ENCODE measurements around a stretch of chr5.

GRCh38 chr5:55868680-55869158 is 17.6 kb downstream of the IL31RA start:
- RAMPAGE, long total RNA: no peak
- RRBS, 2 experiments: no CpG with 5 or more reads among the region's 1 CpG
CAGE:
- cytosol, long polyA minus RNA: no peak
- cytosol, long polyA plus RNA: no peak
- long polyA plus RNA: no peak
- nucleolus, long total RNA: no peak
- nucleus, long polyA plus RNA: no peak
- nucleus, long total RNA: no peak

DNA sequence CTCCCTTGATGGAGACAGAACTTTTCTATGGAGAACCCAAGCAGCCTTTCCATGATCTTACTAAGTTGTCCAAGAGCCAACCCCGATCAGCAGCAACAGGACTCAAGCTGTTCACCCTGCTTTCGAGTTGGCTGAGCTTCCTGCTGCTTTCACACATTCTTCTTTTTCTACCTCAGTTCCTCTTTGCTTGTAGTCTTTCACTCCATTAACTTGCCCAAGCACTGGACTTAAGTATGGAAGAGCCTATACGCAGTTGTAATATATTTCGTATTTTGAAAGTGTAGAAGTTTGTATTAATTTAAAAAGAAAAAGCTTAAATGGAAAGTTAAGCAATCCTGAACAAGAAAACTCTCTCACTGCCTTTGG is 59.3 kb downstream of the IL6ST start:
- RAMPAGE, long total RNA: no peak
- RRBS, 2 experiments: no CpG with 5 or more reads among the region's 4 CpGs
CAGE:
- cytosol, long polyA minus RNA: no peak
- cytosol, long polyA plus RNA: no peak
- long polyA plus RNA: no peak
- nucleolus, long total RNA: no peak
- nucleus, long polyA plus RNA: no peak
- nucleus, long total RNA: no peak

DNA sequence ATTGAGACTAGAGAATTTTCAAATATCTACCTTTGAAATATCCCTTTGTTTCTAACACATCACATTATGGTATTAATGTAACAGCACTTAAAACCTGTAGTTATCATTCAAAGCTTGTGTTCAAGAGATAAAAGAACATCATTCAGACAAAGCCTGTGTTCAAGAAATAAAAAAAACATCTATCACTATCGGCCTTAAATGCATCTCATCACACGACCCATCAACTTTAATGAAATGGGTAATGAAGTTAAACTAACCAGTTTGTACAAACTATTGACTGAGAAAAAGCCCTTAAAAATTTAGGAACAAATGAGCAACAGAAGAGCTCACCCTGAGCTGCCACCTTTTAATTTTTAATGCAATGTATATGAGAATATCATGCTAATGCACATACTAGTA is 57.8 kb downstream of the IL6ST start:
- RAMPAGE, long total RNA: no peak
- RRBS, 2 experiments: no CpG with 5 or more reads among the region's 2 CpGs
CAGE:
- cytosol, long polyA minus RNA: no peak
- cytosol, long polyA plus RNA: no peak
- long polyA plus RNA: no peak
- nucleolus, long total RNA: no peak
- nucleus, long polyA plus RNA: no peak
- nucleus, long total RNA: no peak

DNA sequence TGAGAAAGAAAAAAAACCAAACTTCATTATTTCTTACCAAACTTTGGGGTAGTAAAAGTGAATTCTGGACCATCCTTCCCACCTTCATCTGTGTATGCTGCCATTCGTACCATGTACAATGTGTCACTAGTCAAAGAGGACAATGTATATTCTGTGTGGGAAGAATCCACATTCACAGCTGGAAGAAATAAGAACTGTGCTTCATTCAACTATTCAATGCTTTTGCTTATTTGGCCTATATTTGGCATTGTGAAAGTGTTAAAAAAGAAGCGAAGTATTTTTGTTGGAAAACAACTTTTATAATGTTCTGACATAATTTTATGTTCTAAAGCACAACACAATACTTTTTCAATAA is 43.4 kb downstream of the IL6ST start:
- RAMPAGE, long total RNA: no peak
- RRBS, 2 experiments: no CpG with 5 or more reads among the region's 2 CpGs
CAGE:
- cytosol, long polyA minus RNA: no peak
- cytosol, long polyA plus RNA: no peak
- long polyA plus RNA: no peak
- nucleolus, long total RNA: no peak
- nucleus, long polyA plus RNA: no peak
- nucleus, long total RNA: no peak

DNA sequence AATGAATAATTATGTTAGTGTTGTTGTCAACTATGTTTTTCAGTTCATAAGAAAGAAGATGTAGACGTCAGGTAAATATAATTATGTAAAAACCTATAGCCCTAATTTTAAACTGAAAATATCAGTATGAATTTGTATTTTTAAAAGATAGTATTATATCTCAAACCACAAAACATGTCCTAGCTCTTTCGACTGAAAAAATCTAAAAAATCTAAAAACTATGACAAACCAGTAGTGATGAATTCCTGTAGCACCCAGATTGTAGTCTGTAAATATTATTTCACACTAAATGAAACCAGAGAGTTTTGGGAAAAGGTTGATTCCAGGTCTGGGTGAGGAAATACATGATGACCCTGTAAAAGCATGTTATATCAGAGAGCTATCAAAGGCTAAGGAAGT is 29.5 kb downstream of the IL6ST start:
- RAMPAGE, long total RNA: no peak
- RRBS, 2 experiments: no CpG with 5 or more reads among the region's 2 CpGs
CAGE:
- cytosol, long polyA minus RNA: no peak
- cytosol, long polyA plus RNA: no peak
- long polyA plus RNA: no peak
- nucleolus, long total RNA: no peak
- nucleus, long polyA plus RNA: no peak
- nucleus, long total RNA: no peak

- RAMPAGE, long total RNA: no peak
- RRBS, 2 experiments: no CpG with 5 or more reads among the region's 2 CpGs
CAGE:
- cytosol, long polyA minus RNA: no peak
- cytosol, long polyA plus RNA: no peak
- long polyA plus RNA: no peak
- nucleolus, long total RNA: no peak
- nucleus, long polyA plus RNA: no peak
- nucleus, long total RNA: no peak
These were observed 76.4 kb upstream of the IL6ST start for GRCh38 chr5:56071155-56071533.

DNA sequence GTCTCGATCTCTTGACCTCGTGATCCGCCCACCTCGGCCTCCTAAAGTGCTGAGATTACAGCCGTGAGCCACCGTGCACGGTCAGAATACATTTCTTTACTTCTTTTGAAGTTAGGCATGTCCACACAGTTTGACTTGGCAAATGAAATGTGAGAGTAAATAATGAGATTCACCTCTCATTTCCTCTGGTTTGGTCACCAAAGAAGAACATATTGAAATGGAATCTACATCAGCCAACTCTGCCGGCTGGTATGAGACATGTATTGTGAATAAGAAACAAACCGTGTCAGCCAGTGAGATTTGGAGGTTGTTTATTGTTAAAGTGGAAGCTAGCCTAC is 103.2 kb upstream of the IL6ST start:
- RAMPAGE, long total RNA: no peak
- RRBS, 2 experiments: no CpG with 5 or more reads among the region's 9 CpGs
CAGE:
- cytosol, long polyA minus RNA: no peak
- cytosol, long polyA plus RNA: no peak
- long polyA plus RNA: no peak
- nucleolus, long total RNA: no peak
- nucleus, long polyA plus RNA: no peak
- nucleus, long total RNA: no peak

GRCh38 chr5:56126910-56127194 is 106.3 kb downstream of the ANKRD55 start:
- RAMPAGE, long total RNA: no peak
- RRBS, 2 experiments: no CpG with 5 or more reads among the region's 5 CpGs
CAGE:
- cytosol, long polyA minus RNA: no peak
- cytosol, long polyA plus RNA: no peak
- long polyA plus RNA: no peak
- nucleolus, long total RNA: no peak
- nucleus, long polyA plus RNA: no peak
- nucleus, long total RNA: no peak

DNA sequence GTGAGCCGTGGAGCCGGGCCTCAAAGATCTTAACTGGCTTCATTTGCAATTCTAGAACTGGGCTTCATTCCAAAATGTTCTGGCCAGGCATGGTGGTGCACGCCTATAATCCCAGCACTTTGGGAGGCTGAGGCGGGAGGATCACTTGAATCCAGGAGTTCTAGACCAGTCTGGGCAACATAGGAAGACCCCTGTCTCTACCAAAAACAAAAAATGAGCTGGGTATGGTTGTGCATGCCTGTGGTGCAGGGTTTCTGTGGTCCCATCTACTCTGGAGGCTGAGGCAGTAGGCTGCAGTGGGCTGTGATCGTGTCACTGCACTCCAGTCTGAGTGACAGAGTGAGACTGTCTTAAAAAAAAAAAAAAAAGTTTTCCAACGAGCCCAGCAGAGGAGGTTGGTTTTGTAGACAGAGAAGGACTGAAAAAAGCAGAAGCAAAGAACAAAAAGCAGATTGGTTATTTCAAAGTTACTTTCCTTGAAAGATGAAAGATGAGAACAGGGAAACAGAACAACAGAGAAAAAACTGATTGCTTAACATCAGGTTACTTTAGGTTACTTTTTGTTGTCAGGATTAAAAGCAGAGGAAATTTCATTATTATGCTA is 78.2 kb downstream of the ANKRD55 start:
- RAMPAGE, long total RNA: no peak
- RRBS, 2 experiments: no CpG with 5 or more reads among the region's 6 CpGs
CAGE:
- cytosol, long polyA minus RNA: no peak
- cytosol, long polyA plus RNA: no peak
- long polyA plus RNA: no peak
- nucleolus, long total RNA: no peak
- nucleus, long polyA plus RNA: no peak
- nucleus, long total RNA: no peak

GRCh38 chr5:56441428-56441895 is 208.3 kb upstream of the ANKRD55 start:
- RAMPAGE, long total RNA: no peak
- RRBS, 2 experiments: no CpG with 5 or more reads among the region's 2 CpGs
CAGE:
- cytosol, long polyA minus RNA: no peak
- cytosol, long polyA plus RNA: no peak
- long polyA plus RNA: no peak
- nucleolus, long total RNA: no peak
- nucleus, long polyA plus RNA: no peak
- nucleus, long total RNA: no peak

- RAMPAGE, long total RNA: no peak
- RRBS, 2 experiments: no CpG with 5 or more reads among the region's 8 CpGs
CAGE:
- cytosol, long polyA minus RNA: no peak
- cytosol, long polyA plus RNA: no peak
- long polyA plus RNA: no peak
- nucleolus, long total RNA: no peak
- nucleus, long polyA plus RNA: no peak
- nucleus, long total RNA: no peak
These were observed 232.3 kb upstream of the ANKRD55 start for GRCh38 chr5:56465345-56465895.

- RAMPAGE, long total RNA: no peak
- RRBS, 2 experiments: no CpG with 5 or more reads among the region's 10 CpGs
CAGE:
- cytosol, long polyA minus RNA: no peak
- cytosol, long polyA plus RNA: no peak
- long polyA plus RNA: no peak
- nucleolus, long total RNA: no peak
- nucleus, long polyA plus RNA: no peak
- nucleus, long total RNA: no peak
These were observed 257.8 kb upstream of the ANKRD55 start for GRCh38 chr5:56490871-56491421.

GRCh38 chr5:56612735-56612993 is 202.7 kb upstream of the MAP3K1 start:
- RAMPAGE, long total RNA: no peak
- RRBS, 2 experiments: no CpG with 5 or more reads among the region's 1 CpG
CAGE:
- cytosol, long polyA minus RNA: no peak
- cytosol, long polyA plus RNA: no peak
- long polyA plus RNA: no peak
- nucleolus, long total RNA: no peak
- nucleus, long polyA plus RNA: no peak
- nucleus, long total RNA: no peak

- RAMPAGE, long total RNA: no peak
- RRBS, 2 experiments: no CpG with 5 or more reads among the region's 5 CpGs
CAGE:
- cytosol, long polyA minus RNA: no peak
- cytosol, long polyA plus RNA: no peak
- long polyA plus RNA: no peak
- nucleolus, long total RNA: no peak
- nucleus, long polyA plus RNA: no peak
- nucleus, long total RNA: no peak
These were observed 178.0 kb upstream of the MAP3K1 start for GRCh38 chr5:56637257-56637750.

DNA sequence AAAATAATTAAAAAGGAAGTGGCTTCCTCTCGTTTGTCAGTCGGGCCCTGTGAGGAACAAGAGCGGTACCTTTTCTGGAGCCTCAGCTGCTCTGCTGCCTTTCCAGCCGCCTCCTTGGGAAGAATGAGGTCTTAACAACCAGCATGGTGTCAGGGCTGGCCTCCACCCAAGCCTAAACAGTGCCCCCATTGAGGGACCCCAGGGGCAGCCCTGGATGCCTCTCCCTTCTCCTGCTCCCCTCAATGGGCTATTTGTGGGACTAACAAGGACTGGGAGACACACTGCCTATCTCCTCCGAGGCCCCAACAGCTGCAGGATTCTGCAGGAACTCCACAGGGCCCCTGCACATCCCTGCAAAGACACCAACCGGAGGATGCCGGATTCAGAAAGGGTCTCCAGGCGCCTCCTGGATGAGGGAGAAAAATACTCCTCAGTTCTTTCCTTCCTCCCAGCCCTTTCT is 155.3 kb upstream of the MAP3K1 start:
- RAMPAGE, long total RNA: no peak
- RRBS, 2 experiments: no CpG with 5 or more reads among the region's 8 CpGs
CAGE:
- cytosol, long polyA minus RNA: no peak
- cytosol, long polyA plus RNA: no peak
- long polyA plus RNA: no peak
- nucleolus, long total RNA: no peak
- nucleus, long polyA plus RNA: no peak
- nucleus, long total RNA: no peak

GRCh38 chr5:56829009-56829497 is 13.7 kb downstream of the MAP3K1 start:
- RAMPAGE, long total RNA: no peak
- RRBS, 2 experiments: no CpG with 5 or more reads among the region's 10 CpGs
CAGE:
- cytosol, long polyA minus RNA: no peak
- cytosol, long polyA plus RNA: no peak
- long polyA plus RNA: no peak
- nucleolus, long total RNA: no peak
- nucleus, long polyA plus RNA: no peak
- nucleus, long total RNA: no peak

DNA sequence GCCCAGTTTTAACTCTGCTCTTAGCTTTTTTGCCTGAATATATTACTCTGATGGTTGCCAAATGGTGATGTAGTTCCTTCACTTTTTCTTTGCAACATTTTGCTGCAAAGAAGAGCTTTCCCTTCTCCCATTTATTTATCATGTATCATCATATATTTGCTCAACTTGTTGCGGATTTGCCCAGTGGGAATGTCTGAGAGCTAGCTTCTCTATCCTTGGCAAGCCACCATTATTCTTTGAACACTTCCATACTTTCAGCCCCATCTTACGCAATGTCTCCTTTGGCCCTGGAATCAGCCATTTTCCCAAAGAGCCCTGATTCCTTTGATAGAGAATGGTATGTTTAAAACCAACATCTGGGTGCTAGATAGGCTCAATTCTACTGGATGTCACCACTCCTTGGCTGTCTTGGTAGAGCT is 12.7 kb upstream of the SETD9 start:
- RAMPAGE, long total RNA: no peak
- RRBS, 2 experiments: no CpG with 5 or more reads among the region's 2 CpGs
CAGE:
- cytosol, long polyA minus RNA: no peak
- cytosol, long polyA plus RNA: no peak
- long polyA plus RNA: no peak
- nucleolus, long total RNA: no peak
- nucleus, long polyA plus RNA: no peak
- nucleus, long total RNA: no peak

DNA sequence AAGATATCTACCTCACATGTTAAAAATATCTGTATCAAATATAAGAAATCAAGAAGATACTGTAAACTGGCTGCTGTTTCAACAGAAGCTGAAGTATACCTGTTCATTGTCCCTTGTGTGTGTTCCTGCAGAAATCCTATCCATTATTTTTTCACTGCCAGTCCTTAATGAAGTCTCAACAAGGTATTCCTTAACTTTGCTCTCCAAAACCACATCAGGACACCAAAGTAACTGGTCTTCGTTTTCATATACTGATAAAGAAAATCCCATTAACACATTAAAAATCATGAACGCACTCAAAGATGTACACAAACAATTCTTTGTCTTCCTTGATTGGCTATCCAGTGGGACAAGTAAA is 18.8 kb downstream of the MIER3 start:
- RAMPAGE, long total RNA: no peak
- RRBS, 2 experiments: no CpG with 5 or more reads among the region's 2 CpGs
CAGE:
- cytosol, long polyA minus RNA: no peak
- cytosol, long polyA plus RNA: no peak
- long polyA plus RNA: no peak
- nucleolus, long total RNA: no peak
- nucleus, long polyA plus RNA: no peak
- nucleus, long total RNA: no peak

- RAMPAGE, long total RNA: no peak
- RRBS, 2 experiments: no CpG with 5 or more reads among the region's 1 CpG
CAGE:
- cytosol, long polyA minus RNA: no peak
- cytosol, long polyA plus RNA: no peak
- long polyA plus RNA: no peak
- nucleolus, long total RNA: no peak
- nucleus, long polyA plus RNA: no peak
- nucleus, long total RNA: no peak
These were observed 71.0 kb upstream of the GPBP1 start for GRCh38 chr5:57102872-57103213.

- RAMPAGE, long total RNA: no peak
- RRBS, 2 experiments: 1 to 2% methylated on average over 14 of the region's 73 CpGs
CAGE:
- cytosol, long polyA minus RNA: no peak
- cytosol, long polyA plus RNA: no peak
- long polyA plus RNA: no peak
- nucleolus, long total RNA: start-site peak on the minus strand at chr5:57173543-57173595, 12 reads
- nucleus, long polyA plus RNA: no peak
- nucleus, long total RNA: no peak
These were observed 595 bp upstream of the GPBP1 start for GRCh38 chr5:57173123-57173805.

Data from GM12878 (cell line).